Progenitor cell of endocrine pancreas (in vitro differentiated cells): ENCODE data around the gene HLA-DMB.

DNA sequence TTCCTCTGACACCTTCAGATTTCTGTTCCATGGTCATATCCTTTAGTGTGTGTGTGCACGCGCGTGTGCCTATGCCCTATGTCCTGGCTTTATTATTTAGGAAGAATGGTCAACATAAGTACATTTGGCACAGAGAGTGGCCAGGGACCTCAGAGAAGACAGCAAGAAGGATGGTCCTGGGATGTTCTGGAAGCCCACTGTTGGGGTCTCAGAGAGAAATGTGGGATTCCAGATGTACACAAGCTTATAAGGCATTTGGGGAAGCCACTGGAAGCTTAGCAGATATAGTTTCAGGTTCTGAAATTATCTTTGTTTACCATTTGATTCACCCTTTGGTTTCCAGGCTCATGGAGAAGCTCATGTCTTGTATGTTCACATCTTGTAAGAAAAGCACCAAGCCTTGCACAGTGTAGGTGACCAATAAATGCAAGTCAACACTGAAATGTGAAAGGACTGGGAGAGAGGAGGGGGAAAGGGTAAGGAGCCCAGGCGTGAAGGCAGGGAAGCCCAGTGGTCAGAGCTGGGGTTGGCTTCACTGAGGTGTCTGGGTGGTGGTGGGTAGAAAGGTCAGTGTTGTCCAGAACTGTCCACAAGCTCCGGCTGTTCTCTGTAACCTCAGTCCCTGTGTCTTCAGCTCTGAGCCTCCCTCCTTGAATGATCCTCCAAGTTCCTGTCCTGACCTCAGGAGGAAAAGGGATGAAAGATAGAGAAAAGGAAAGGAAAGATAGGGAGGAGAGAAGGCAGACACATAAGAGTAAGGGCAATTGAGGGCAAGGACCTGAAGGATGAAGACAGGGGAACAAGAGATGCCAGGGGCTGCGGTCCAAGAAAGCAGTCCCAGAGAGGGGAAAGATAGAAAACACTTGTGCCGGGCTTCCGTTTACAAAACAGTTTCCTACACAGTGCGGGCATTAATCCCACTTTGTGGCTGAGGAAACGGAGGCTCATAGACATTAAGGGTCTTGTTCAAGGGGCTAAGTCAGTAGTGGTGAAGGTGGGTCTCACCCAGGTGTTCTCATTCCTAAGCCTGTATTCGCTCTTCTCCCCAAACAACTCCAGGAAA, 2.3 kb upstream of the TNXB start:
- PRO-cap = no peak

- PRO-cap = no peak
Observed at GRCh38 chr6:32113520-32114443, 4.6 kb upstream of the TNXB start.

DNA sequence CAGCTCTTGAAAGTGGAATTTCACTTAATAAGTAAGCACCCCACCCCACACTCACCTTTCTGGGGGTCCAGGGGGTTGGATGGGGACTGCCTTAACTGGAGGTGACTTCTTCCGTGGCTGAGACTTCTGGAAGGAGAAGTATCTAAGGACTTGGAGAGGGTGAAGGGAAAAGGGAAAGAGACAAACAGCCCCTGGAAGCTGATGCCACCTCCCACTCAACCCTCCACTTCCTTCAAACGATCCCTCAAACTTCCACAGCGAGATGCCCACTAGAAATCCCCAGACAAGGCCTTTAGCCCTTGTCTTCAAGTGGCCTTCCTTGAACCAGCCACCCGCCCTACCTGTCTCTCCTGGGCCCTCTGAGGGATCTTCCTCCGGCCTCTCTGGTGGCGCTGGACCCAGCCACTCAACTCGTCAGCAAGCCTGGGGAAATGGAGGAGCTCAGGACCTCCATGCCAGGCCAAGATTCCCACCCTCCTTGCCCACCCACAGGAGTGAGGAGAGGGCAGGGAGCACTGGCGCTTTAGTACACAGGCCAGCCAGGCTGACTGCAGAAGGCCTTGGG, 7.9 kb upstream of the TNXB start:
- PRO-cap = no peak

GRCh38 chr6:32168554-32169401, 4.4 kb downstream of the EGFL8 start:
- PRO-cap = no peak

- PRO-cap = bidirectional peak, plus-strand start at chr6:32178011, minus-strand start at chr6:32177755; bidirectional peak, plus-strand start at chr6:32178119, minus-strand start at chr6:32178107; bidirectional peak, plus-strand start at chr6:32178497, minus-strand start at chr6:32178237
Observed at GRCh38 chr6:32177520-32178341, 474 bp upstream of the RNF5 start.

DNA sequence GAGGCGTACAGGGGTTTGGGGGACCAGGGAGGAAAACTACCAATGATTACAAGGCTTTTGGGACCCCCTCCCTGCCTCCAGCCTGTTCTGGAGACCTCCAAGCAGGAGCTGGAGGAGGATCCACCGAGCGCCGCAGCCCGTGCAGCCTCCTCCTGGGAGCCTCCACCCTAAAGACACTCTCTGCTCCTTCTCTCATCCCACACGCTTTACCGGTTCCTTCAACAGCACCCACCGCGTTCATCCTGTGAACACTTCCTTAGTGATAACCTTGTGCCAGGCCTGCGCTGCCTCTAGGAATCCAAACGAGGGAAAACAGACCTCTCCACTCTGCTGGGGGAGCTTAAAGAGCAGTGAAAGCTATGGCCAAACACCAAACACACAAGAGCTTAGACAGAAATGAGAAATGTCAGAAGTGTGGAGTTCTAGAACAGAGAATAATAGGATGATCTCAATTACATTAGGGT, 28.3 kb upstream of the HLA-DRB5 start:
- PRO-cap = no peak

GRCh38 chr6:32717806-32718107, 23.4 kb upstream of the HLA-DQA2 start:
- PRO-cap = no peak

GRCh38 chr6:32825998-32826473, 9.2 kb upstream of the HLA-DOB start:
- PRO-cap = no peak

DNA sequence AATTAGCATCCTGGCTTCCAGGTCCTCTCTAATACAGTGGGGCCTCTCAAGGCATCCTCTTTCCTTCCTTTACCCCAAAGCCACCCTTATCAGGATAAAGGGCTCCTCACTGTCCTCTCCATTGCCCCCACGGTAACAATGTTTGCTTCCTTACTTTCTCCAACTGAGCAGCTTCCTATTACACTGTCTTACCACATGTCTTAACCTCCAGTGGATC, 5.0 kb downstream of the HLA-DMB start:
- PRO-cap = no peak

DNA sequence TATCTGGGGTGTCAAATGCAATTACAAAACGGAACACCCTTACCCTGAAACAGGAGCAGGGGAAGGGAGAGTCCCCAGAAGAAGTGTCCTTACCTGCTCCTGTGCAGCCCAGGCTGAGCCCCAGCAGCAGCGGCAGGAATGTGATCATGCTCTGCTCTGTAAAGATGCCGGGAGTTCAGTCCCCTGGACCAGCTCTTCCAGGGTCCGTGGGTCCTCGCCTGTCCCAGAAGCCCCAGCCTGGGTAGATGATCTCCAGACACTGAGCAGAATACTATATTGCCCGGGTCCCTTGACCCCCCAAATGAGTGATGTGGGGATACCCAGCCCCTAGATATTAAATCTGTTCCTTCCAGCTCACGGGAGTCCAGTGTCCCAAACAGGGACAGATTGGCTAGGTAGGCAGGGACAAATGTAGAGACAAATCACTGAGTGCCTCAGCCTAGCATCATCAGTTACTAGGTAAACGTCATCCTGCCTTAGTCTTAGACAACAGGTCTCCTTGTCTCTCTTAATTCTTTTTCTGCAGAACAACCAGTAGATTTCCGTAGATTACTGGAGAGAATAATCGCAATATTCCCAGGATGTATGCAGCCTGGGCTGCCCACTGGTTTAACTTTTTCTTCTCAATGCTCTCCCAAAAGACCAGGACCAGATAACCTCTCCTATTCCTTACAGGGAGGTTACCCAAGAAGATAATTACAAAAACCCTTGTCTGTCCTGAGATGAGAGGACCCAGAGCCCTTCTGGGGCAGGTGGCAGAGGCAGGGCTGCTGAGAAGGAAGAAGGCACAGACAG, at the start of gene HLA-DMB:
HLA-DMB (minus strand) TSS at position 369 of the 795 bp plus-strand sequence.
- PRO-cap = no peak

DNA sequence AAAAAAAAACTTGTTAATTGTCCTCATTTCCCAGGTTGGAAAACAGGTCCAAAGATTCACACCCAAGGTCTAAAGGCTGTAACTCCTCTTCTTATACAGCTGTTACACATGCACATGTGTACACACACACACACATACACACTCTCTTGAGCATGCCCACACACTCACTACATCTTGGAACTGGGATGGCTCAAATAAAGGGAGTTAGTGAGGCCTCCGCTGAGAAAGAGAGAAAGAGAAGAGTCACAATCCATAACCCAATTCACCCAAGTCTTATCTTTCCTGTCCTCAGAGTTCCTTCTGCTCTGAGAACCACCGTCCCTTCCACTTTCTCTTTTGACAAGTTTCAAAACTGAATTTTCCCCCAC, 3.1 kb upstream of the HLA-DMB start:
- PRO-cap = no peak

DNA sequence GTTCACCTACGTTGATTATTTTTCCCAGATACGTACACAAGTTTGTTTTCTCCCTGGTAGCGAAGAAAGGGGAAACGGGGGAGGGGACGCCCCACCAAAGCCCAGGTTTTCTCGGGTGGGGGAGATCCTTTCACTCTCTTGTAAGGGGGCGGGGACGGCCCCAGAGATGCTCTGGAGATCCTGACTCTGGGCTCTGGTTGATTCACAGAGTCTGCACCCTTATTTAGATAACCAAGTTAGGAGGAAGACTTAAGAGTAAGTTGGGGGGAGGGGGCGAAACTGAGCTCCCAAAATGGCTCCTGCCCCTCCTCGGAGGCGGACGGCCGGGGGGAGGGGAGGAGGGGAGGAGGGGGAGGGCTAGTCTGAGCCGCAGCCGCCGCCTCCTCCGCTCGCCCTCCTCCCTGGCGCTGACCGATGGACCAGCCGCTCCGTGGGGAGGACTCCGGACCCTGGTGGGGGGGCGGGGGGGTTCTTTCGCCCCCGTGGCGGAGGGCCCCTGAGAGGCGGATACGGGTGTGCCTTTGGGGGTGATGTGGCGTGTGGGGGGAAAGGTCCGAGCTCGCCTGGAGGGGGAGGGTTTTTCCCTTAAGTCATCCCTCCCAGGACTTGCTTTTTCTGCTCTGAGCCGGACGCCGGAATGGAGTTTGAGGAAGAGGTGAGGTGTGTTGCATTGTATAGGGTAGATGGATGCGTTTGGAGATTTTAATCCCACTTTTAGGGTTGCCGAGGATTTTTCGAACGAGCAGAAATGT, 2.3 kb downstream of the BRD2 start:
- PRO-cap = bidirectional peak, plus-strand start at position 41 of the sequence, minus-strand start outside the sequence; bidirectional peak, plus-strand start at position 640 of the sequence, minus-strand start at position 225 of the sequence

GRCh38 chr6:32978419-32978899, 10.1 kb downstream of the BRD2 start:
- PRO-cap = no peak

DNA sequence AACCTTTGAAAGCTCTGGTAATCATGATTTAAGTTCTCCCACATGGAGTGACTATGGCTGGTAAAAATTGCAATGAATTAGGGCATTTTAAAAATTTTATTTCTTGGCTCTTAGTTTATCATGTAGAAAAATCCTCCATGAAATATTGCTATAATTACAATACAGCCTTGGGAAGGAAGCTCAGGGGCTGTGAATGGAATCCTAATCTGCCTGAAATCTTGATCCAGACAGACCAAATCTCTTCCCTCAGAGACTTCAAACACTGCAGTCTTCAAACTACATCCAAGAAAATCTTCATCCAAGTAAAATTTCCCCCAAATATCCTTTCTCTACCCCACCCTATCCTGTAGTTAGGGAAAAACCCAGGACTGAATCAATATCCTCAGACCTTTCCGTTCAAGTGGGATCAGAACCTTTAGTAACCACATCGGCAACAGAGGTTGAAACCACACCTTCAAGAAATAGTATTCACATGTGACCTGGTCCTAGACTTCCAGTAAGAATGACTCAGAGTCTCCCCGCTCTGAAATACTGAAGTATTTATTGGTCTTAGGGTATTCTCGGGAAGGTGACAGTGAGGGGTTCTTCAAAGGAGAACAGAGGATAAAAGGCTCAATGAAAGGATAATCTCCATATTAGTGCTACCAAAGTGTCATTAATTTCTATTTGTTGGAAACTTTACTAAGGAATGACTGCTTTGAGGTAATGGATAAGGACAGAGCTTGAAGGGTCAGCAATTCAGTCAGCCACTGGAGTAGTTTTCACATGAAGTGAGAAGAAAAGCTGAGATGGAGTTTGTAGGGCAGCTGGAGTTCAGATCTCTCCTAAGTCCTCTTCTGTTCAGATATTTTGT, 11.1 kb upstream of the HLA-DPB1 start:
- PRO-cap = no peak

DNA sequence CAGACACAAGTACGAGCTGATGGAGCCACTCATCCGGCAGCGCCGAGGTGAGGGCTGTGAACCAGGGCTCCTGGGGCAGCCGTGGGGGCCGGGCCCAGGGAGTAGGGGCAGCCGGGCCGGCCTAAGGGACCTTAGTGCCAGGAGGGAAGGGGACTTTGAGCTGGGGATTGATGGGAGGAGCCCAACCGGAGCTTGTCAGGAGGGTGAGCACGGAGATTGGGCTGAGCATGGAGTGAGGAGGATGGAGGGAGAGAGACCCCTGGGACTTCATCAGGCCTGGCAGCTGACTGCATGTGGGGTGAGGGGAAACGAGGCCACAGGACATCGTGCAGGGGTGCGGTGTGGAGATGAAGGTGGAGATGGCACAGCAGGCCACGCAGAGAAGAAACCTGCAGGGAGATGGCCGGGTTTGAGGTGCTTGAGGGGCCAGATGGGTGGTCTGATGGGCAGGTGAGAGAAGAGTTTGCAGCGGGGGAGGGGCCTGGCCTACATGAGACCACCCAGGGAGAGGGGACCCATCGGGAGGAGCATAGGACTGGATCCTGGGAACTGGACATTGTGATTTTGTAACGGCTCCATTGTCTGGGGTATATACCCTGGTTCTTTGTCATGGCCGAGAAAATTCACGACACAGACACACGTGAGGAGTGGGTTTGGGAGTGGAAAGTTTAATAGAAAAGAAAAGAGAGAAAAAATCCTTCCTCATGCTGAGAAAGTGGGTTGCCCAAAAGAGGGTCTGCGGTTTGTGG, 41.6 kb downstream of the HLA-DPB1 start:
- PRO-cap = no peak

- PRO-cap = no peak
Observed at GRCh38 chr6:33191909-33192339, 343 bp downstream of the COL11A2 start.

GRCh38 chr6:33299122-33299277, 258 bp upstream of the RGL2 start:
- PRO-cap = no peak

DNA sequence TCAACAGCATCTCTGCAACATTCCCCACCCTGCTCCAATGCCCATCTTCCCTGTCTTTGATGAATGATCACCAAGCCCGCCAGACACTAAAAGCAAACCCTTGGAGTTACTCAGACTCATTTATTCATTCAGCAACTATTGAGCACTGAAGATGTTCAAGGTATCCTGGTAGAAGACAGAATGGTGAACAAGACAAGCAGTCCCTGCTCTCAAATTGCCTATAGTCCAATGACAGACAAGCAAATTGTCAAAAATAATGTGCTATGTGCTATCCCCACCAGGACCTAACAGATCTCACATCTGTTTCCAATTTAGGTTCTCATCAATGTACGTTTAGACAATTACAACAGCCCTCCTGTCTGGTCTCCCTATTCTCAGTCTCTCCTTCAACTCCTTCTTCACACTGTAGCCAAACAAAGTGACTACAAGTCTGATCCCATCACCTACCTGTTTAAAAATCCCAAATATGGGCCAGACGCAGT, 7.5 kb upstream of the RGL2 start:
- PRO-cap = no peak

- PRO-cap = no peak
Observed at GRCh38 chr6:33343780-33344205, 14.7 kb upstream of the SMIM40 start.

- PRO-cap = no peak
Observed at GRCh38 chr6:33416870-33417021, 1.2 kb downstream of the CUTA start.